CMK (cell line): ENCODE data around the genes ZNF511 and FRG2B.

- RRBS, result 40% methylated on average over 1 of the region's 47 CpGs
These were observed 13.2 kb downstream of the ADGRA1 start for GRCh38 chr10:133100658-133101609.

DNA sequence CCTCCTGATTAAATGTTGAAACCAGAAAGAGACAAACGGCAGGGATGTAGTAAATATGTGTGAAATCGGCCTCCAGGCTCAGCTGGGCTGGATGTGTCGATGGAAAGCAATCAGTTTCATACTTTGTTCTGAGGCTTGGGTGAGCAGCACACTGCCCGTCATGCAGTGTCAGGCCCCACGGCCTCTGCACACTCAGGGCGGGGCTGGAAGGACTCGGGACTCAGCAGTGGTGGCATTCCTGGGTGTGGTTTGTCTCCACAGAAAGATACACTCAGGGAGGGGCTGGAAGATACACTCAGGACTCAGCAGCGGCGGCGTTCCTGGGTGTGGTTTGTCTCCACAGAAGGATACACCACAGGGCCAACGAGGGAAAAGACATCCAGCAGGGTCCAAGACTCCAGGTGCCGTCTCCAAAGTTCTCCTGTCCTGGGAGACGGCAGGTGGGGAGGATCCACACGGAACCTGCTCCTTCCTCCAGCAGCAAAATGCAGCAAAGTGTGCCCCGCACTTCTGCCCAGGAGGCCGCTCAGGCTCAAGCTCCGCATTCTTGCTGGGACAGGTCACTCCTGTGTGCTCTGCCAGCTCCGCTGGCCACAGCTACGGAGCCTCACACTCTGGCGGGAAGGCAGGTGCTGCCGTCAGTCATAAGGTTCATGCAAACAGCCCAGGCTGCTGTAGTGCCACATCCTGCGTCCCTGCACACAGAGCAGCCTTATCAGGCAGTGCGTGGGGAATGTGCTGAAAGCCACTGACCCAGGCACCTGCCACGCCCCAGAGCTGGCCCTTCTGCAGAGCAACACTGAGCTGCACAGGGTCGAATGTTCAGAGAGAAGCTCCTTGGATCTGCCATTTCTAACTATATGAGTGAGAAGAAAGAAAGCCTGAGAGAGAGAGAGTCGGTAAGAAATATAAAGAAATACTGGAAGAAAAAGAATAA lies 22.3 kb downstream of the ADGRA1 start:
- RRBS, result no CpG with 5 or more reads among the region's 26 CpGs

- RRBS, result 2% methylated on average over 4 of the region's 43 CpGs
These were observed 18.9 kb downstream of the ADAM8 start for GRCh38 chr10:133257333-133258536.

DNA sequence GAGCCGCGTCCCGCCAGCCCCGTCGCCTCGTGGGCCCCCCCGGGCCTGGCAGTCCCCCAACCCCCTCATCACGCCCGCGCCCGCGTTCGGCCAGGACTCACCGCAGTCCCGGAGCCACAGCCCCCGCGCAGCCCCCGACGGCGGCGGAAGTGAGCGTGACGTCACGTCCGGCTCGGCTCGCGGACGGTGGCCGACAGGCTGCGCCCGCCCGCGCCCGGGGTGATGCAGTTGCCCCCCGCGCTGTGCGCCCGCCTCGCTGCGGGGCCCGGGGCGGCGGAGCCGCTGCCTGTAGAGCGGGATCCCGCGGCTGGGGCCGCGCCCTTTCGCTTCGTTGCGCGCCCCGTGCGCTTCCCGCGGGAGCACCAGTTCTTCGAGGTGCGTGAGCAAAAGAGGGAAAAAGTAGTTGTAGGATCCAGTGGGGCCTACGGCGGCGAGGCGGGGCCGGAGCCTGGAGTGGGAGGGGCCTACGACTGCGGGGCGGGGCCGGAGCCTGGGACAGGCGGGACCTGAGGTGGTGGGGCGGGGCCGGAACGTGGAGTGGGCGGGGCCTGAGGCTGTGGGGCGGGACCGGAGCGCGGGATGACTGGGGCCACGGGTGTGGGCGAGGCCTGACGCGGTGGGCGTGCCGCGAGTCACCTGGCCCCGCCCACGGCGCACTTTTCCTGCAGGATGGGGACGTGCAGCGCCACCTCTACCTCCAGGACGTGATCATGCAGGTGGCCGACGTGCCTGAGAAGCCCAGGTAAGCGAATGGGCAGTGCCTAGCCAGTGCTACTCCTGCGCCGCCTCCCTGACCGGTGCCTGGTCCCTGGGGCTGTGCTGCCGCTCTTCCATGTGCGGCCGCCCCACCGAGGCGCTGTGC lies at the start of gene ZNF511:
Gene ZNF511 (plus strand): TSS at position 193 of the 862 bp plus-strand sequence.
- RRBS, result 2% methylated on average over 53 of the region's 102 CpGs

DNA sequence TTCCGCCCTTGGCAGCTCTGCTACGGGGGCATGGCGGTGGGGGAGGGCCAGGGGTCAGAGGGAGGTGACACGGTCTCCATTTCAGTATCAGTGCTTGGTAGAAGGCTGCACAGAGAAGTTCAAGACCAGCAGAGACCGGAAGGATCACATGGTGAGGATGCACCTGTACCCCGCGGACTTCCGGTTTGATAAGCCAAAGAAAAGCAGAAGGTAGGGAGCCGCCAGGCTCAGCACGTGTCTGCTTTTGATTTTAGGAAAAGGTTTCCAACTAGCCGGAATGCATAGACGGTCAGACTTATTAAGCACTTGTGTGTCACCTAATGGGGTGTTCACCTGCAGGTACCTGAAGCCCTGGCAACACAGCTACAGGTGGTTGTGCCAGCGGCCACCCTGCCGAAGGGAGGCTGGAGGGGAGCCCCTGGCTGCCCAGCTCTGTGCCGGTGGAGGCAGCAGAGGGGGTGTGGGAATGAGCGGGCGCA lies 1.4 kb downstream of the ZNF511 start:
- RRBS, result 98% methylated on average over 2 of the region's 17 CpGs

- RRBS, result no CpG with 5 or more reads among the region's 20 CpGs
These were observed 8.5 kb upstream of the SCART1 start for GRCh38 chr10:133445190-133445685.

DNA sequence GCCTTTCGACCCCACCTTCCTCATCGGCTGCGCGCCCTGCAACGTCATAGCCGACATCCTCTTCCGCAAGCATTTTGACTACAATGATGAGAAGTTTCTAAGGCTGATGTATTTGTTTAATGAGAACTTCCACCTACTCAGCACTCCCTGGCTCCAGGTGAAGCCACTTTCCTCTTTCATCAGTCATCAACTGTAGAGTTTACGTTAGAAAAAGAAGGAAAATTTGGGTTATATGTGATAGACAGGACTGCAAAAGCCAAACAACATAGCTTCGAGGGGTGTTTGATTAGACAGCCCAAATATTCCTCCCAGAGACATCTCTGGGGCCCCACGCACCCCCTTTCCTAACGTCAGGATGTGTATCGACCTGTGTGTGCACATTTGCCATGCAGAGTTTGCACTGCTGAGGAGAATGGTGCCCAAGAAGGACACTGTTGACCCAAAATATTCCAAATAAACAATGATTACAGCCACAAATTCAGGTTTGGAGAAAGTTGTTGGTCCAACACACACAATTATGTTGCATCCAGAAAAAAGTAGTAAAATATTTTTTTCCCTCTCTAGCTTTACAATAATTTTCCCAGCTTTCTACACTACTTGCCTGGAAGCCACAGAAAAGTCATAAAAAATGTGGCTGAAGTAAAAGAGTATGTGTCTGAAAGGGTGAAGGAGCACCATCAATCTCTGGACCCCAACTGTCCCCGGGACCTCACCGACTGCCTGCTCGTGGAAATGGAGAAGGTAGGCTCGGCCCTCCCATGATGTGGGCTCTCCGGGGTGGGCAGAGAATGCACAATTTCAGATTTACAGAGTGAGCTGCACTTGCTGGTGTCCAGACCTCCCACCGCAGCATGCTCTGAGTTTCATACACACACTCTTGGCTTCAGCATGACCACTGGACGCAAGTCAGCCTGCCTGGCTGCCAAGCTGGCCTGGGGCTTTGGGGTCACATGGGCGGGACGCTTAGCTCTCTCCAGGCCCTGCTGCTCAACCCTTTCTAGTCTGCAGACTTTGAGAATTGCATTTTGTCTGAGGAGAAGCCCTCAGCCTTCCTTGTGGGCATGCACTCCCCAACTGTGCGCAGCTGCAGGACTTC lies 5.3 kb downstream of the CYP2E1 start:
- RRBS, result 97% methylated on average over 5 of the region's 22 CpGs

- RRBS, result no CpG with 5 or more reads among the region's 4 CpGs
These were observed 15.2 kb downstream of the CYP2E1 start for GRCh38 chr10:133542345-133542708.

DNA sequence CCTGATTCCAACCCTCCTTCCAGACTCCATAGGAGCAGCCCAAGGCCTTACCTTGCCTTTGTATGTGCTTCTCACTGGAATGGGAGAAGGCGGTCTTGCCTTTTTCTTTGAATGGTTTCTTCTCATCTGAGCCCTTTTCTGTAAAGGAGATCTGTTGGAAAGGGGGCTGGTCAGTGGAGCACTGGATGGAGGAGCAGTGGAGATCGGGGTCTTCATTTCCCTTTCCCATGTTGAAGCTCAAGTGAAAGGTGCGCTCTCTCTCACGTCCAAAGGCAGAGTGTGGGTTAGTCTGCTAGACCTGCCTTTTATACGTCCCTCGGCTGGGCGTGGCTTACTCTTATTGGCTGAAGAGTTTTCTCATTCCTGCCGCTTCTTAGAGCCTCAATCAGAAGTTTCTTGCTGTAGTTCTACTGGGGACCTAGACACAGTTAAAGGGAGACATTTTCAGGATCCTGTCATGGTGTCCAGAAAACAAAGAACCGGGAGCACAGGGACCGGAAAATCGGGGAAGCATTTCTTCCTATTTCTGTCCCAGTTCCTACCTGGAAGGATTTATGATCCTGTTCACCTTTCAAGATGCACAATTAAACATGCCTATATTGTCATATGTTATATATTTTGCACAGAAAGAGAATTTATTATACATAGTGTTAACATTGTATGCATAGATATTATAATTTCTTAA lies at the start of gene FRG2B:
Gene FRG2B (minus strand): TSS at position 282 of the 685 bp plus-strand sequence.
- RRBS, result no CpG with 5 or more reads among the region's 11 CpGs